ENCODE data around the gene SKI.

GRCh38 chr1:1775231-1775949 lies 2.9 kb downstream of the NADK start:
- RRBS, result no CpG with 5 or more reads among the region's 6 CpGs

DNA sequence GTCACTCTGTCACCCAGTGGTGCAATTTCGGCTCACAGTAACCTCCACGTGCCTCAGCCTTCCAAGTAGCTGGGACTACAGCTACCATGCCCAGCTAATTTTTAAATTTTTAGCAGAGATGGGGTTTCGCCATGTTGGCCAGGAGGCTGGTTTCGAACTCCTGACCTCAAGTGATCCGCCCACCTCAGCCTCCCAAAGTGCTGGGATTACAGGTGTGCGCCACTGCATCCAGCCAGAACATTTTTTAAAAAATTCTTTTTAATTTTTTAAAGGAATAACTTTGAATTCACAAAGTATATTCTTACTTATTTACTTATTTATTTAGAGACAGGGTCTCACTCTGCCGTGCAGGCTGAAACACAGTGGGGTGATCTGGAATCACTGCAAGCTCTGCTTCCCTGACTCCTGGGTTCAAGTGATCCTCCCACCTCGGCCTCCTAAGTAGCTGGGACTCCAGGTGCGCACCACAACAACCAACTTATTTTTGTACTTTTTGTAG lies 35.0 kb upstream of the NADK start:
- RRBS, result no CpG with 5 or more reads among the region's 9 CpGs

DNA sequence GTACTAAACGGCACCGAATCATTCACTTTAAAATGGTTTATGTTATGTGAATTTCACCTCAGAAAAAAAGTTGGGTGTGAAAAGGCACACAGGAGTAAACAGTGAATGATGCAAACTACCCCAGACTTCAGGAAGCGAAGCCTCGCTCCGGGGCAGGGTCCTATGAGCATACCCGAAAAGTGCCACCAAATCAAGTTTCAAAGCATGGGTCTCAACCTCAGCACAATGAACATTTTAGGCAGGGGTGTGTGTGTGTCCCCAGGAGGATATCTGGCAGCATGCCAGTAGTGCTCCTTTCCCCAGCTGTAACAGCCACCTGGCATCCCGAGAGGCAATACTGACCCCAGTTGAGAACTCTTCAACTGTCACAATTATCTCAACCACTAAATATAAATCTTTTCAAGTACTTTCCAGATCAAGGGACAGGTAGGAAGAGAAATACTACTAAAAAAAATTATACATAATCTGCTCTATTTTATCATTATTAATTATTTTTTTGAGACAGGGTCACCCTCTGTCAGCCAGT lies 48.1 kb downstream of the GNB1 start:
- RRBS, result no CpG with 5 or more reads among the region's 7 CpGs

GRCh38 chr1:1891305-1892026 lies 579 bp upstream of the GNB1 start:
- RRBS, result 2% methylated on average over 17 of the region's 60 CpGs

- RRBS, result no CpG with 5 or more reads among the region's 24 CpGs
Observed at GRCh38 chr1:1894163-1895294, 3.6 kb upstream of the GNB1 start.

DNA sequence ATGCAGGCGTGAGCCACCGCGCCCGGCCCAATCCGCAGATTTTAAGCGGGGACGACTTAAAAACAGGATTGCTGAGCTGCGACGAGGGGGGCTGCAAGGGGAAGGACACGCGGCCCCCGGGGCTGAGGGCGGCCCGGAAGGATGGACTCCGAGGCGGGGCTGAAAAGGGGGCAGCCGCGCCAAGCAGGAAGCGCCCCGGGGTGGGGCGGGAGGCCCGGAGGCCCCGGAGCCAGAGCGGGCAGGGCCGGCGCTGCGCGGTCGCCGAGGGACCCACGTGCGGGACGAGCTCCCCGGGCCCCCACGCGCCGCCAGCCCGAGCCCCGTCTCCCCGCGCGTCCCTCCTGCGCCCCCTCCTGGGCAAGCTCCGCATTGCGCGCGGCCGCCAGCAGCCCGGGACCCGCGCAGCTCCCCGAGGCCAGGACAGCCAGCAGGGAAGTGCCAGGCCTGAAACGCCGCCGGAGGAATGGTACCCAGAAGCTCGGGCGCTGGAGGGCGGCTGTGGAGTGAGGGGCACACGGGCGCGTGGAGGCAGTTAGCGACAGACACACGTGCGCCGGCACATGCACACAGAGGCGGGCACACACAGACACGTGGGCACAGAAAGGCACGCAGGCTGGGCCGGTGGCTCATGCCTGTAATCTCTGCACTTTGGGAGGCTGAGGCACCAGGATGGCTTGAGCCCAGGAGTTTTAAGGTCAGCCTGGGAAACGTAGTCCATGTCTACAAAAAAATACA lies 5.4 kb upstream of the PRKCZ start:
- RRBS, result 2% methylated on average over 50 of the region's 70 CpGs

- RRBS, result no CpG with 5 or more reads among the region's 7 CpGs
Observed at GRCh38 chr1:2048396-2048647, 1.9 kb upstream of the PRKCZ start.

- RRBS, result no CpG with 5 or more reads among the region's 8 CpGs
Observed at GRCh38 chr1:2134362-2134622, 60.3 kb downstream of the FAAP20 start.

DNA sequence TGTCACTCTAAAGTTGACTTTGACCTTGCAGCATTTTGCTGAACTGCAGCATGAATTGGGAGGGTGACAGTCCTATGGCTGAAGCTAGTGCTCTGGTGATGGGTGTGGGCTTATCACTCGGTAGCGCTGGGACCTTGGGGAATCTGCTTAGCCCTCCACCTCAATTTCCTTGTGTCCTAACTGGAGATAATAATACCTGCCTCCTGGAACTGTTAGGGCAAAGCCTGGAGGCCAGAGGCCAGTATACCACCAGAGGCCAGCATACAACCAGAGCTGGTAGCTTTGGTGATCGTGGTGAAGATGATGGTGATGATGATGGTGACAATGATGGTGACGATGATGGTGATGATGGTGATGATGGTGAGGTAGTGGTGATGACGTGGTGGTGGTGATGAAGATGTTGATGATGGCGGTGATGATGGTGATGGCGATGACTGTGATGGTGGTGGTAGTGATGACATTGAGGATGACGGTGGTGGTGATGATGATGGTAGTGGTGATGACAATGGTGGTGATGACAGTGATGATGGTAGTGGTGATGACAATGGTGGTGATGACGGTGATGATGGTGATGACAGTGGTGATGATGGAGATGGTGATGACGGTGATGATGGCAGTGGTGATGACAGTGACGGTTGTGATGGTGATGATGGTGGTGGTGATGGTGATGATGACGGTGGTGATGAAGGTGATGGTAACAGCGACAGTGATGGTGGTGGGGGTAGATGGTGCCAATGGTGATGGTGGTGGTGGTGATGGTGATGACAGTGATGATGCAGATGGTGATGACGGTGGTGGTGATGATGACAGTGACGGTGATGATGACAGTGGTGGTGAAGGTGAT lies 39.6 kb downstream of the FAAP20 start:
- RRBS, result no CpG with 5 or more reads among the region's 15 CpGs

GRCh38 chr1:2206644-2207462 lies 12.3 kb upstream of the FAAP20 start:
- RRBS, result no CpG with 5 or more reads among the region's 19 CpGs

DNA sequence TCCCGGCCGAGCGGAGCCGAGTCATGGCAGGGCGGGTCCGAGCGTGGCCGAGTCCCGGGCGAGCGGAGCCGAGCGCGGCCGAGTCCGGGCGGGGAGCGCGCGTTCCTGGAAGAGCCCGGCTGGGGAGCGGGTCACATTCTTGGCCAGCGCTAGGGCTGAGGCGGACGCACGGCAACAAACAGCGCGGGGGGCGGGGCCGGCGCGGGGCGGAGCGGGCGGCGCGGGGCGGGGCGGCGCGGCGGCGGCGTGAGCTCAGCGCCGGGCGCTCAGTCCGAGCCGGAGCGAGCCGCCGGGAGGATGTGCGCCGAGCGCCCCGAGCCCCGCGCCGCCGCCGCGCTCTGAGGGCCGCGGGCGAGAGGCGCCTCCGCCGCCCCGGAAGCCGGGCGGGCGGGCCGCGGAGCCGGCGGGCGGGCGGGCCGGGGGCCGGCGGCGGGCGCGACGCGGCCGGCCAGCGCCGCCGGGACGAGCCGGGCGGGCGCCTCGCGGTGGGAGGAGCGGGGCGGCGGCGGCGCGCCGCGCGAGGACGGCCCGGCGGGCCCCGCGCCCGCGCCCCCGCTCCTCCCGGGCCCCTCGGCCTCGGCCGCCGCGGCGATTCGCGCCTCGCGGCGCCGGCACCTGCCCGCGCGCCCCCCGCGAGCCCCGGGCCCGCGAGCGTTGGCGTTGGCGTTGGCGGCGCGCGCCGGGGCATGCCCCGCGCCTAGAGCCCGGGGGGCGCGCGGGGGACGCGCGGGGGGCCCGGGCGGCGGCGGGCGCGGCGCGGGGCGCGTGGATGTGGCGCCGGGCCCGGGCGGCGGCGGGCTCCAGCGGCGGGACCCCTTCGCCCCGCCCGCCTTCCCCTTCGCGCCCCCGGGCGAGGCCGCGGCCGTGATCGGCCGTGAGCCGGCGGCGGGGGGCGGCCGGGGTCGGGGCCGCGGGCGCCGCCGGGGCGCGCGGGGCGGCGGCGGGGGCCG lies at the start of gene SKI:
Gene SKI, plus strand, starts transcription at position 555 of the 950 bp plus-strand sequence.
- RRBS, result 1% methylated on average over 112 of the region's 199 CpGs

GRCh38 chr1:2274113-2275011 lies 46.2 kb downstream of the SKI start:
- RRBS, result no CpG with 5 or more reads among the region's 28 CpGs

DNA sequence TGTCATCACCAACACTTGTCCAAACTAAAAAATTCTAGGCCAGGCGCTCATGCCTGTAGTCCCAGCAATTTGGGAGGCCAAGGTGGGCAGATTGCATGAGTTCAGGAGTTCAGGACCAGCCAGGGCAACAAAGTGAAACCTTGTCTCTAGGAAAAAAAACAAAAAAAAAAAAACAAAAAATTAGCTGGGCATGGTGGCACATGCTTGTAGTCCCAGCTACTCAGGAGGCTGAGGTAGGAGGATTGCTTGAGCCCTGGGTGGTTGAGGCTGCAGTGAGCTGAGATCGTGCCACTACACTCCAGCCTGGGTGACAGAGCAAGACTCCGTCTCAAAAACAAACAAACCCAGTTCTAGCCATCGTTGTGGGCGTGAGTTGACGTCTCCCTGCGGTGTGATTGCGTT lies 67.9 kb downstream of the SKI start:
- RRBS, result no CpG with 5 or more reads among the region's 8 CpGs

DNA sequence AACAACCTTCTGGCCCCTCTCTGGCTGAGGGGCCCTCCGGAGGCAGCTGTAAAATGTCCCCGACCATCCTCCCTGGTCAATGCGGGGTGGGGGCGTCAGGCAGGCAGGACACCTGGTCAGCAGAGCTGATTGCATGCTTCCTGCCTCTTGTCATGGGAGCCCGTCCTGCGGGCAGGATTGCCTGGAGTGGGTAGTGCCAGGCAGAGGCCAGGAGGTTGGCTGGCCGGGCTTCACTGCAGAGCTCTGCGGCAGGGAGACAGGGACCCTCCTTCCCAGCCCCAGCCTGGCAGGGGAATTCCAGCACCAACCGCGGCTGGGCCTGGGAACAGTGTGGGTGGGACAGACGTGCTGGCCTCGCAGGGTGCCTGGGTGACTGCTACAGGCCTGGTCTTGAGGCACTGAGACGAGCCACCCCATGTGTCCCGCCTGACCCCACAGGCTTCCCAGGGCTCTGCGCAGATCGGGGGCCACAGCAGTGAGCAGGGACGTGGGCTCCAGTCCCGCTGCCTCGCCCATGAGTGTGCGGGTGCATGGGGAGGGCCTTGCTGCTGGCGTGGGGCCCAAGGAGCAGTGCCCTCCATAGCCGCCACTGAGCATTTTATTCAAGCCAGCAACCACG lies 70.6 kb downstream of the MORN1 start:
- RRBS, result no CpG with 5 or more reads among the region's 23 CpGs

GRCh38 chr1:2330433-2331339 lies 60.7 kb downstream of the MORN1 start:
- RRBS, result no CpG with 5 or more reads among the region's 39 CpGs

- RRBS, result no CpG with 5 or more reads among the region's 4 CpGs
Observed at GRCh38 chr1:2360800-2361262, 30.5 kb downstream of the MORN1 start.

DNA sequence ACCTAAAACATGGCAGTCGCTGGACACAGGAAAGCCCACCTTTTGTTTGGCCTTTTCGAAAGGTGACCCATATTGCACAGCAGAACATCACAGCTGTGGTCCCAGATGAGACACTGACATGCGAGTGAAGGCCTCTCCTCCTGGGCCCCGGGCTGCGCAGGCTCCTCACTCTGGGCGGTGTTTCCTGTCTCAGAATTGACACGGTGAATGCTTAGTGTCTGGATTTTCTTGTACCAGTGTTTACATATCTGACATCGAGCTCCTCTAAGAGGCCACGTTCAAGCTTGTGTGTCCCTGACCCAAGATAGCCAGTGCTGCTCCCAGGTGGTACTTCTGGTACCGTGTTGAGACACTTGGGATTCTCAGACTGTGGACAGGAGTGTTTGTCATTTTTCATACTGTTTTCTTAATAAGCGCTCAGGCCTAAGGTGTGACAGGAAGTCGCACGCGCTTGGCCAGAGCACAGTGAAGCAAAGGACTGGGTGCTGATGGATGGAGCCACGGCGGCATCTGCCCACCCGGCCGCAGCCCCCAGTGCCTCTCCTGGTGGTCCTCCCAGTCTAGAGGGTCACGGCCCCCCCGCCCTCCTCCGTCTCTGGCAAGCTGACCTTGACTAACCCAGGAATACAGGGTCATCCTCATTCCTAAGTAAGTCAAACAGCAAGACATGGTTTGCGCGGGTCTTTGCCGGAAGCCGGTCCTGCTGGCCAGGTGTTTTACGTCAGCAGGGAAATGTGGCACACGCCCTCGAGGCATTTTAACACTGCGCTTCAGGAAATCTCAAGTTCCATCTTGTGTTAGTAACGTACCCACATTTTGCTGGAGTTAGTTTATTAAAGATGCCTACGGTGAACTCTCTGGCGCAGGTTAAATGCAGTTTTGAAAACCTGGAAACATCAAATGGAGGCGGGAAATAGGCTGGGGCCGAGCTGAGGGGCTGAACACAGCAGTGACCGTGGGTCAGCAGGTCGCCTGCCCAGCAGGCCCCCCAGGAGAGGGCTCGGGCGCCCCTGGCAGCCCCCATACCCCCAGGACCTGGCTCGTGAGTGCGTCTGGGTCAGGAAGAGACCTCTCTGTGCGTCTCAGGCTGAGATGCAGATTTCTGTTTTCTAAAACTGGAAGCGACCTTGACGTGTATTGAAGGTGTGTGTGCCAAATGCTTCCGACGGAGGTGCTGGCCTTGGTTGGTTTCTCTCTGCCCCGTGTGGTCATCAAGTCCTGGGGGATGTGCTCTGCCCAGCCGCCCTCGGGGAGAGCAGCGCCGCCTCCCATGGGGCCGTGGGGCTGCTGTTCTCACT lies 7.9 kb downstream of the PEX10 start:
- RRBS, result no CpG with 5 or more reads among the region's 51 CpGs

DNA sequence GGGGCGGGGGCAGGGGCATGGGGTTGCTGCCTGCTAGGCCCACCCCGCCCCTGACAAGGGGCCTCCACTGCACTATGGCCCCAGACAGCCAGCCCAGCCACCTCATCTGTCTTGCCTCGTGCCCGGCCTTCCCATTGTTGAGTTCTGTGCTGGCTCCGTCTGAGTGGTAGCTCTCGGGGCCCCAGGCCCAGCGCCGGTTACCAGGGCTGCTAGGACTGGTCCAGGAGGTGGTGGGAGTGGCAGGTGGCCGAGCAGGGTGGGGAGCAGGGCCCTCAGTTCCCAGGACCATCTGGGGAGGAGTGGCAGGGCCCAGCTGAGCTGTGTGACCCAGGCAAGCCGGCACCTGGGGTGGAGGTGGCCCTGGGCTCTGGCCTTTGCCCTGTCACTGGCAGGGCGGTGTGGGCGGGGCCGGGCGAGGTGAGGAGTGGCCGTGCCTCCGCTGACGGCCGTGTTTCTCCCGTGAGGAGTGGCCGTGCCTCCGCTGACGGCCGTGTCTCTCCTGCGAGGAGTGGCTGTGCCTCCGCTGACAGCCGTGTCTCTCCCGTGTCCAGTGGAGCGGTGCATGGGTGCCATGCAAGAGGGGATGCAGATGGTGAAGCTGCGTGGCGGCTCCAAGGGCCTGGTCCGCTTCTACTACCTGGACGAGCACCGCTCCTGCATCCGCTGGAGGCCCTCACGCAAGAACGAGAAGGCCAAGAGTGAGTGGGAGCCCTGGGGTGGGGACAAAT lies 2.0 kb downstream of the PLCH2 start:
- RRBS, result 85% methylated on average over 9 of the region's 36 CpGs

DNA sequence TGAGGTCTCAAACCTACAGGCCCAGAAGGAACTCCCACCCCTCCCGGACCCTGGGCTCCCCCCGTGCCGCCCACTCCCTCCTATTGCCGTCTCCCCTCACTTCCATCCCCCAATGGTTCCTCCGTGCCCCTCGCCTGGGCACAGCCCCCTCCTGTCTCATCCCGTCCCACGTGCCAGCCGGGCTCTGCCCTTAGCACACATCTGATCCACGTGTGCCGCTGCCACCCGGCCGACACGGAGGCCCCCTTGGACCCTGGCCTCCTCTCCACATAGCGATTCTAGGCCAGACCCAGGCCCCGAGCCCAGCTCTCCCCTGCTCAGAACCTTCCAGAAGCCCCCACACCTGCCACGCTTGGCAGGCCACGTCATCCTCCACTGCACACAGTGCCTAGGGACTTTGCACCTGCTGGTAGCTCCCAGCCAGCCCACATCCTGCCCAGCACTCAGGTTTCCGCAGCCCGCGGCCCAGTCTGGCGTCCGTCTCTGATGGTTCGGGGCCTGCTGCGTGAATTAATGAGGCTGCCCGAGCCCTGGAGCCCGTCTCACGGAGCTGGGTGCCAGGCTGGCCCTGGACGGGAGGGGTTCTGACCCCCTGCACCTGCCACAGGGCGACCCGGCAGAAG lies 20.0 kb downstream of the PLCH2 start:
- RRBS, result 98% methylated on average over 4 of the region's 31 CpGs

DNA sequence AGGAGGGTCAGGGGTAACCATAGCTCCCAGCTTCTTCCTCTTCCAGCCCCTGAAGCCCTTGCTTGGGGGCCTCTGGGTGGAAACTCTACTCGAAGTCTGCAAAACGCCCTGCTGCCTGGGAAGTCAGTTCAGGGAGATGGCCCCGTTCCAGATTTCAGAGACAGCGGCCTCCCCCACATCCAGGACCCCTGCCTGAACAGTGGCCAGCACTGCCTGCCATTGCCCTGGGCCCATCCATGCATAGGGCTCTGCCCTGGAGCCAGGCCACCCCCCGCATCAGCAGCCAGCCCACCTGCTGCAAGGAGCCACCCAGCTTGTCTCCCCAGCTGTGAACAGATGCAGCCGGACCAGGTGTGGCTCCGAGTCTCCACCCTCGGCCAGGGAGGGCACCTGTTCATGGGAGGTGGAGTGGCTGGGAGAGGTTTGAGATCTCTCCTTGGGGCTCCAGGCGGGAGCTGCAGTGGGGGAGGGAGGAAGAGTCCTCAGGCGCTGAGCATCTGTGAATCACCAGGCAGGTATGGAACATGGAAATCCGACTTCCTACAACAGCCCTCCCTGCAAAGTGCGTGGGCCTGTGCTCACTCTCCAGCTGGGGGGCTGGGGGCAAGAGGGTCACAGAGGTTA lies 4.6 kb upstream of the HES5 start:
- RRBS, result no CpG with 5 or more reads among the region's 12 CpGs

All from epithelial cell of prostate (primary cell).